A375 (cell line): ENCODE measurements around the genes HPN, GPR42 and KRTDAP.

- RAMPAGE, long total RNA = no peak
Measured at GRCh38 chr19:33878915-33879270, 82.2 kb downstream of the KCTD15 start.

DNA sequence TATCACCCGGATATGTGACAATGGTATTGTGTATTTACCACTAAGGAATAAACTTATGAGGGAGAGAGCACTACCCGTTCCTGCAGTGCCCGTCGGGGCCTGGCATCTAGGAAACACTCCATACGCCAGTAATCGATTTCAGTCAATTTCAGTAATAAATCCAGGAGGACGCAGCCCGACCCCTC is 317 bp upstream of the GARRE1 start:
- RAMPAGE, long total RNA = no peak

GRCh38 chr19:34263655-34264275 is 9.4 kb downstream of the GARRE1 start:
- RAMPAGE, long total RNA = no peak

DNA sequence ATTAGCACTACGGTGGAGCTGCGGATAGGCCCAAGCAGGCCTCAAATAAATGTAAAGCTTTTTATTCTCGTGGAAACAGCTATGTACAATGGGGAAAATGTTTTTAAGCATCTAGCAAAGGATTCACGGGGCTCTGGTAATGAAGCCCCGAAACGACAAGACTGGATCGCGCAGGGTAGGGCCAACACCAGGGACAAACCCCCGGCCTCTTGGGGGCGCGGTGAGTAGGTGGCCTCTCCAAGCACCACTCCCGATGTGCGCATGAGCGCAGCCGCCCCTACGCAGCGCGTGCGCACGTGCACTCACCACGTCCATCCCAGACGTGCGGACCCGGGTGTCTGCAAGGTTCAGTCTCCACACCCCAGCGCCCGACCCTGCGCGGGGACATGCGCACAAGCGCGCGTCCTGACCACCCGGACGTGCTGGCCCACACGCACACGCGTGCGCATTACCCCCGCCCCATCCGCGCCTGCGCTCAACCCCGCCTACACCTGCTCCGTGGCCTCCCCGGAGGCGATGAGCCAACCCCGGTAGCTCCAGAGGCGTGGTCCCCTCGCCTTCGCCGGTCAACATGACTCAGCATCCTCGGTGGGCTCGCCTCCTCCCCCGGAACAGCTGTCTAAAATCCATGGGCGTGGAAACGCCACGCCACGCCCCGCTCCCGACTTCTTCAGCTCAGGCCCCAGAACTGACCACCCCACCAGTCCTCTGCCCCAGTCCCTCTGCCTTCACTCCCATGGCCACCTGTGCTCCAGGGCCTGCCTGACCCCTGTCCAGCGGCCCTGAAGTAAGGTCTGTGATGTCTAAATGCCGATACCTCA is 5.8 kb upstream of the GPI start:
- RAMPAGE, long total RNA = no peak

- RAMPAGE, long total RNA = no peak
Measured at GRCh38 chr19:34383391-34383934, 18.5 kb downstream of the GPI start.

DNA sequence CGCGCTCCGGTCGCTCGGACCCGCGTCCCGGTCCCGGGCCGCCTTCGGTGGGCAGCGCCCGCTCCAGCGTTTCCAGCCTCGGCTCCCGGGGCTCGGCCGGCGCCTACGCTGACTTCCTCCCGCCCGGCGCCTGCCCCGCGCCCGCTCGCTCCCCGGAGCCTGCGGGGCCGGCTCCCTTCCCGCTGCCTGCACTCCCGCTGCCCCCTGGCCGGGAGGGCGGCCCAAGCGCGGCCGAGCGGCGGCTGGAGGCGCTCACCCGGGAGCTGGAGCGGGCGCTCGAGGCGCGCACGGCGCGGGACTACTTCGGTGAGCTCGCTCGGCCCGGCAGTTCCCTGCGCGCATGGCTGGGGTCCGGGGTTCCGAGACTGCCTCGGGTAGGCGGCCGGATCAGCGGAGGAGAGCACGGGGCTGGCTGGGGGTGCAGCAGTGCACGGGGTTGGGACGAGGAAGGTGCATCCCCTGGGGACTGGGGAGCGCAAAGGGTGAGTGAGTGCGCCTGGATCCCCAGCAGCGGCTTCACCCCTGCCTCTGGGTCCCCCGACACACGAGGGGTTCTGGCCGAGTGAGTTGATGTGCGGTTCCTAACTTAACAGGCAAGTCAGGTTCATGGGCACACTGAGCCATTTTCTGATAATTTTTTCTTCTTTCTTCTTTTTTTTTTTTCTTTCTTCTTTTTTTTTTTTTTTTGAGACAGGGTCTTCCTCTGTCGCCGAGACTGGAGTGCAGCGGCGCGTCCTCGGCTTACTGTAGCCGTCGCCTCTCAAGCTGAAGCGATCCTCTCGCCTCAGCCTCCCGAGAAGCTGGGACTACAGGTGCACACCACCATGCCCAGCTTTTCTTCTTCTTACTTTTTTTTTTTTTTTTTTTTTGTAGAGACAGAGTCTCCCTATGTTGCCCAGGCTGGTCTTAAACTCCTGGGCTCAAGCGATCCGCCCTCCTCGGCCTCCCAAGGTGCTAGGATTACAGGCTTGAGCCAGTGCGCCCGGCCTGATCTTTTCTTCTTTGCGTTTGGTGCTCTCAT is 1.1 kb downstream of the WTIP start:
- RAMPAGE, long total RNA = no peak

GRCh38 chr19:34548542-34548910 is 67.0 kb downstream of the WTIP start:
- RAMPAGE, long total RNA = no peak

DNA sequence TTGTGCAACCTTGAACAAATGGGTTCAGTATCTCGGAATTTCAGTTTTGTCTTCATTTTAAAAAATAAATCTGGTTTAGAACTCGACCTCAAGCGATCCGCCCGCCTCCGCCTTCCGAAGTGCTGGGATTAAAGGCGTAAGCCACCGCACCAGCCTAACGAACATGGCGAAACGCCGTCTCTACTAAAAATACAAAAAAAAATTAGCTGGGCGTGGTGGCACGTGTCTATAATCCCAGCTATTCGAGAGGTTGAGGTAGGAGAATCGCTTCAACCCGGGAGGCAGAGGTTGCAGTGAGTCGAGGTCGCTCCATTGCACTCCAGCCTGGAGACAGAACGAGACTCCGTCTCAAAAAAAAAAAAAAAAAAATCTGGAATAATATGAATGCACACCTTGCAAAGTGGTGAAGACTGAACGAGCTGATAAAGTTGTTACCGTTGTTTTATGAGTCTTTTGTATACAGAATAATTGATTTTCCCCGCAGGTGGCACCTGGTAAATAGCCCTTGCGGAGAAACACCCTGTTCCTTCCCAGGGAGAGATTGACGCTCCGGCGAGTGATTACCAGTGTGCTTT is 691 bp downstream of the ZNF302 start:
- RAMPAGE, long total RNA = no peak

- RAMPAGE, long total RNA = no peak
Measured at GRCh38 chr19:35041429-35042028, at the start of gene HPN. Gene HPN, plus strand, starts transcription at chr19:35041721.

- RAMPAGE, long total RNA = no peak
Measured at GRCh38 chr19:35043970-35045335, 2.9 kb downstream of the HPN start.

- RAMPAGE, long total RNA = no peak
Measured at GRCh38 chr19:35117056-35117483, 1.4 kb downstream of the FXYD3 start.

DNA sequence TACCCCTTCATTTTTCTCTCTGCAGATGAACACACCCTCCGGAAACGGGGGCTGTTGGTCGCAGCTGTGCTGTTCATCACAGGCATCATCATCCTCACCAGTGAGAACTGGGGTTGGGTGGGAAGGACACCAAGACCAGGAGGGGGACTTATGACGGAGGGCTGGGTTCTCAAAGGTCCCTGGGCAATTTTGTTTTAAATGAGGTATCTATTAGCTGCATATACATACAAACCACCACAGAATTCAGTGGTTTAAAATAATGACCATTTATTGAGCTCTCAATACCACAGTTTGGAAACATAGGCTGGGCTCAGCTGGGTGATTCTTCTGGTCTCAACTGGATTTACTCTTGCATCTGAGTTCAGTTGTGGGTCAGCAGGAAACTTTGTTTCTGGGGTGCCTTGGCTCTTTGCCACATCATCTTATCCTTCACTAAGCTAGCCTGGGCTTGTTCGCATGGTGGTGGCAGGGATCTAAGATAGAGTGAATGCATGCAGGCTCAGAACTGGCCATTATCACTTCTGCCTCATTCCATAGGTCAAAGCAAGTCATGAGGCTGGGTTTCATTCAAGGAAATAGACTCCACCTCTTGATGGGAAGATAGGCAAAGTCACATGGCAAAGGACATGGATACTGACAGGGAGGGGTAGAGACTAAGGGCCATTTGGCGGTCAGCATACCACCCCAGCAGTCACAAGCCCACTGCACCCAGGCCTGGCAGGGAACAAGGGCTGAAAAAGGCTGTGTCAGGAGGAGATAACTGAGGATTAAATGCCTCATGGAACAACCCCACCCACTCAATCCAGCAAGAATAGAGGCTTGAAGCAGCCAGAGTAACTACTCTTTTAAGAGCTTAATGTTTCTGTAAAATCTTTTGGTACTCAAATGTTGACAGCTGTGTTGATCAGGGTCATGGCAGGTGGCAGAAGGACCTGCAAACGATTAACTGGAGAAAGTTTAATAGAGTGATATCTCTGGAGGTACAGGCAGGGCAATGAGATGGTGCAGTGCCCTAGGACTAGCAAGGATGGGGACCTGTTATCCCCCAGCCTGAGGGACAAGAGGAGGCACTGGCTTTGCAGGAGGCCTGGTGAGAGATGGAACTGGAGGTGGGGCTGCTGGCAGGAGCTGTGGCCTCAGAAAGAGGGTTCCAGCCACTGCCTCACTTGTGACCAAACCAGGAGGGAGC is 12.1 kb downstream of the FXYD5 start:
- RAMPAGE, long total RNA = no peak

GRCh38 chr19:35168063-35168976 is 13.8 kb downstream of the FXYD5 start:
- RAMPAGE, long total RNA = no peak

DNA sequence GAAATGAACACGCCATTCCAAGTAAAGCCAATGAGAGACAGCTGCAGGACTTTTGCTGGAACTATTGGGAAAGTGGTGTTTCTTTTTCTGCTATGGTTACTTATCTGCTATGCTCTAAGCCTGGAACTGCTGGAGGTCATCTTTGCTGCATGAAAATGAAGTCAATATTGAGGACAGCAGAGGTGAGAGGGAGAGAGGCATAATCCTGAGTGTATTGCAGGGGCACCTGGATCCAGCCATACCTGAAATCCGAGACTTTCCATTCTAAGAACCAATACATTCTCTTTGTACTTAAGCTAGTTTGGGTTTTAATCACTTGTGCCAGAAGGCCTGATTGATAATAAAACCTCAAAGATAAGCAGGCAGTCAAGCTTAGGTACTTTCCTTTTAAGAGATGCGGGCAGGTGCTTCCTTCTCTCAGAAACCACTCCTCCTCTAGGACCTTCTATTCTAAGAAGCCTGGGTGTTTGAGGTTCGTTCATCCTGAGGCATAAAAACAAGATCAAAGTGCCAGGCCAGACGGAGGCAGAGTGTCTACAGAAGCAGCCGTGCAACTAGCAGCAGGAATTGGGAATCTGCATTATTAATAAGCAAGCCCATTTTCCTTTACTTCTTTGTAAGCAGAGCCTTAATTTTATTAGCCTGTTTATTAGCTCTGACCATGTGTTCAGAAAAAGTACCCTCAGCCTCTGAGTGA is 22.2 kb downstream of the FAM187B start:
- RAMPAGE, long total RNA = no peak

DNA sequence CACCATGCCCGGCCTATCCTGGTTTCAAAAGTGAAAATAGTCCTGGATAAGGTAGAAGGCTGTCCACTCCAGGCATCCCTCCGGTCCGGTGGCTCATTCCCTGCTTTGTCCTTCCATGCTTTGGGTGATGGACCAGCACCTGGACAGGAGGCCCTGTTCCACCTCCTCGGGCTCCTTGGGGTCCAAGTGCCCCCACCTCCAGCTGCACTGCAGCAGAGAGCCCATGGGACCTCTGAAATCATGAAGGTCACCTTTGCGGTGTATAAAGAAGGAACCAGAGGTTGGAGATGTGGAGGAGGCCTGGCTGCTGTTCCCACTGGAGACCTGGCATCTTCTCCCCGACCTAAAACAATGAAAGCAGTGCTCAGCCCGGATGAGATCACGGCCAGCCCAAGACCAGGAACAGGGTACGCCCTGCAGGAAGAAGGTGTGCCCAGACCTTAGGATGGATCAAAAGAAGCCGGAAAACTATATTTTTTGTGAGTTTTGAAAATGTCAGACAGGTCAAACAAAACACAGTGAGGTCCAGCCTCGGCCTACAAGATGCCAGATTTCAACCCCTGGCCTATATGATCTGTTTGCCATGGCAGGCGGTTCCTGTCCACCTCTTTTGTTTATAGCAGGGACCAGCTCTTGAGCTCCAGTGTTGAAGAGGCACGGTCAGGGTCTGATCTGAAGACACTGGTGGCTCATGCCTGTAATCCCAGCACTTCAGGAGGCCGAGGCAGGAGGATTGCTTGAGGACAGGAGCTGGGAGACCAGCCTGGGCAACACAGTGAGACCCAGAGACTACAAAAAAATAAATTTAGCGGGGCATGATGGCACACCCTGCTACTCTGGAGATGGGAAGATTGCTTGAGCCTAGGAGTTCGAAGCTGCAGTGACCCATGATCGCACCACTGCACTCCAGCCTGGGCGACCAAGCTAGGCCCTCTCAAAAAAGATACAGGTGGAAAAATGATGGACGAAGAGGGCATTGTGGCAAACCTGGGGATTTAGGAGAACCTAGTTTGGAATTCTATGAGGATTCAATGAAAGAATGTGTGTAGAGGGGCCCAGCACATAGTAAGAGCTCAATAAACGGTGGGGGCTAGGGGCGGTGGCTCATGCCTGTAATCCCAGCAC is 5.9 kb downstream of the LSR start:
- RAMPAGE, long total RNA = no peak

- RAMPAGE, long total RNA = no peak
Measured at GRCh38 chr19:35268318-35268771, 417 bp upstream of the USF2 start.

DNA sequence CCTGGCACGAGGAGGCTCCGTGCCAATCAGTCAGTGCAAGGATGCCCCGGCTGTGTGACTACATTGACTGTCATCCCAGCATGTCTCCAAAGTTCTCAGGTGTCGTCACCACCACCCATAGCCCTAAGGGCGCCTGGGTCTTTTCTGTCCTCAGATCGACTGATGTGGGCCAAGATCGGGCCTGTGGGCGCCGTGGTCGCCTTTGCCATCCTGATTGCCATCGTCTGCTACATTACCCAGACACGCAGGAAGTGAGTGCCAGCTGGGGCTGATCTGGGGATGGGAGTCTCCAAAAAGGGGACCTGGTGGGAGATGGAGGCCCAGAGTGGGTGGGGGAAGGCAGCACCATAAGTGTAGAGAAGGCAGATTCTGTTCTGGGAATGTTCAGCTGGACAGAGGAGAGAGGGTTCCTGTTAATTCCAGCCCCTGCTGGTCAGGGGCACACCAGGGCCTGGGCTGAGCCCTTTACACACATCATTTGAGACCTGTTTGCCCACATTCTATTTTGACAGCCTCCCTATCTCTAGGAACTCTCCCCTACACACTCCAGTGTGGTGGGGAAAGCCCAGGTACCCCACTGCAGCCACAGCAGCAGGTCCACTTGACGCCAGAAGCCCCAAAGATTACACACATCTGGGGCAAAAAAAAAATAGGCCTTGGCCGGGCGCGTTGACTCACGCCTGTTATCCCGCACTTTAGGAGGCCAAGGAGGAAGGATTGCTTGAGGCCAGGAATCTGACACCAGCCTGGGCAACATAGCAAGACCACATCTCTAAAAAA is 18.4 kb upstream of the CD22 start:
- RAMPAGE, long total RNA = no peak

GRCh38 chr19:35370891-35371359 is at the start of gene GPR42:
Gene GPR42, plus strand, starts transcription at chr19:35371068.
- RAMPAGE, long total RNA = no peak

- RAMPAGE, long total RNA = no peak
Measured at GRCh38 chr19:35433457-35433872, 14.6 kb upstream of the FFAR2 start.

DNA sequence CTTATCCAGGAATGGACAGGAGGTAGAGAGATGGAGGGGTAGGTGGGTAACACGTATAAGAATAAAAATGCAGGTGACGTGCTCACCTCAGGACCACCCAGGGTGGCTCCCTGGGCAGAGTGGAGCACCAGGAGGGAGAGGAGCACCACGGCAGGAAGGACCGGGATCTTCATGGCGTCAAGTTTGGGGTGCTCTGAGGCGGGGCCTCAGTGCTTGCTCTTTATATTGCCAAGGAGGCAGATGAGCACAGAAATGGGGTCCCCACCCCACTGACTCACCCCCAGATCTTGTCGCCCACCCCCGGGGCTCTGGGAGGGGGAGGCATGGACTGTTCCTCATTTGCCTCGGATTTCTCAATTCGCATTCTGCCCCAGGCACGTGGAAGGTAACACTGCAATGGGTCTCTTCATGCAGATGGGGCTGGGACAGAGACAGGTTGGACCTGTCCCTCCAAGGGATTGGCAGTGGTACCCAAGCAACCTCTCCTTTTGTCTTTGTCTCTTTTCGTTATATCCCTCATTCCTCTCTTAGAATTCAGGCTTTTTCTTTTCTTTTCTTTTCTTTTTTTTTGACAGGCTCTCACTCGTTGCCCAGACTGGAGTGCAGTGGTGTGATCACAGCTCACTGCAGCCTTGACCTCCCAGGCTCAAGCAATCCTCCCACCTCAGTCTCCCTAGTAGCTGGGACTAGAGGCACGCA is at the start of gene KRTDAP:
Gene KRTDAP, minus strand, starts transcription at position 195 of the 699 bp plus-strand sequence.
- RAMPAGE, long total RNA = no peak